NT2/D1 (cell line): ENCODE data around the genes NAA11, BMP3 and PRKG2.

DNA sequence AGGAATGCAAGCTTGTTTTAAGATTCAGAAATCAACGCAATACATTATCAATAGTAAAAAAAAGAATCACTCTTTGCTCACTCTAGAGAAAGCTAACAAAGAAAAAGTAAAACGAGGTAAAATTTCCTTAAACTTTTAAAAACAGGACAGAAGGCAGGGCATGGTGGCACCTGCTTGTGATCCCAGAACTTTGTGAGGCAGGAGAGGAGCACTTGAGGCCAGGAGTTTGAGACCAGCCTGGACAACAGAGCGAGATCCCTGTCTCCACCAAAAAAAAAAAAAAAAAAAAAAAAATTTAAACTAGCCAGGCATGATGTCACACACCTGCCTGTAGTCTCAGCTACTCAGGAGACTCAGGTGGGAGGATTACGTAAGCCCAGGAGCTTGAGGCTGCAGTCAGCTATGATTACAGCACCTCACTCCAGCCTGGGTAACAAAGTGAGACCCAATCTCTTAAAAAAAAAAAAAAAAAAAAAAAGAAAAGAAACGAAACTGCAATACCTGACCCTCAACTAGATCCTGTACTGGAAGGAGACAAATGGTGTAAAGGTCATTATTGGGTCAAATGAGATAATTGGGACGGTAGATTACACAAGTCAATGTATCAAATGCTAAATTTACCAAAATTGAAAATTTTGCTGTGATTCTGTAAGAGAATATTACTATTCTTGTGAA lies 3.5 kb downstream of the CCNI start:
- RRBS, 2 experiments: no CpG with 5 or more reads among the region's 6 CpGs

DNA sequence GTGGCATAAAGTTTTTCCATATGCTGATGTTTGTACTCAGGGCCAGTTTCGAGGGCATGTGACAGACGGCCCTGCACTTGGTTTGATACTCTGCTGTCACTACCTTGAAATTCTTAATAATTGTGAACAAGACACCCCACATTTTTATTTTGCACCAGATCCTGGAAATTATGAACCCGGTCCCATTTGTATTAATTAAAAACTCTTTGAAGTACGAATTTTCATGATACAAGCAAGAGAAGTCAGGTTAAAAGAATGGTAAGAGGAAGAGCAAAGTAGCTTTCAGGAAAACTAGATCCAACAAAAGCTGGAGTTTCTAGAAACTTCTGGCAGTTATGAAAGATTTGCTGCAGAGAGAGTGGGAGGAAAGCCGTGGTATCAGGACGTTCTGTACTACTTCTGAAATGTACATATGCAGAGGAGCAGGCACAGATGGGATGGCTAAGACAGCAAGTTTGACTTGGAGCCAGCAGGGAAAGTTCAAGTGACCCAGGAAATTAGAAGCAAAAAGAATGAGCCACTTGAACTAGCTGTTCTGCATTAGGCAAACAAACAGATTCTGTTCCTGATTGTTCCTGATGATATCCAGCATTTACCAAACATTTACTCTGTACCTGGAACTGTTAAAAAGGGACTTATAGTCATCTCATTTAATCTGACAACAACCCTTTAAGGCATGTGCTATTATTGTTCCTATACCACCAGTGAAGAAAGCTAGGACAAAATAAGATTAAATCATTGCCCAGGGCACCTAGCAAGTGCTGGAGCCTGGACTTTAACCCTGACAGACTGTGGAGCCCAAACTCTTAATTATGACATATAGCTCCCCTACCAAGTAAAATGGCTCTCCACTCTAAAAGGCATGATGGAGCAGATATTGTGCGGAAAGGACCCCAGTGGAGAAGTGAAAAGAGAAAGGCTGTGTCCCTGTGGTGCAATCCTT lies 41.4 kb upstream of the CXCL13 start:
- RRBS, 2 experiments: no CpG with 5 or more reads among the region's 7 CpGs

- RRBS, 2 experiments: no CpG with 5 or more reads among the region's 4 CpGs
Measured at GRCh38 chr4:77565940-77566620, 39.5 kb upstream of the CXCL13 start.

DNA sequence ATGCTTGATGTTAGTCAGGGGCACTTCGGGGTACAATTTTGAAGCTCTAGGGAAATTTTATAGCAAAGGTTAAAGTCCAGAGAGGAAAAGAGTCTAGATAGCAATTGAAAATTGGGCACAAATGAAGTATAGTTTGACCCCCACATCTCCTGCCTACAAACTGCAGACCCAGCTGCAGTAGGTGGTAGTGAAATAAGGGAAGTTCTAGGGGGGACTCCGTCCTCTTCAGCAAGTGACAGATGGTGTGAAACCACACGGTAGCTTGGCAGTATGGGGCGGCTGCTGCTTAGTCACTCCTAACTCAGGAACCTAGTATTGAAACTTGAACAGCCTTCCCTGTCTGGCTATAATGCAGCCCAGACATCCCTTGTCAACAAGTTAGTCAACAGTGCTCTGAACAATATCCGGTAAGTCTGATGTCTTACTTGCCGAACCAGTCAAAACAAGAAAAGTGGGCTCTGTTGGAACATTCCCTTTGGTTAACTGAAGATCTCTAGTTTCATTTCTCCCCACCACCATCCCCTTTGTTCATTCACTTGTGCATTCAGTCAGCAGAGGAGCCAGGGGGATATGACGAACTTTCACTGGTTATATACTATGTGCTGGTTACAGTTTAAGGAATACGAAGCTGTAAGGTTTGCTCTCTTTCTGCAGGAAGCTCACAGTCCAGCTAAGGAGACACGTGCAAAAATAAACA lies 18.7 kb upstream of the CXCL13 start:
- RRBS, 2 experiments: no CpG with 5 or more reads among the region's 9 CpGs

- RRBS, 2 experiments: no CpG with 5 or more reads among the region's 1 CpG
Measured at GRCh38 chr4:77745879-77746417, 73.2 kb downstream of the CNOT6L start.

DNA sequence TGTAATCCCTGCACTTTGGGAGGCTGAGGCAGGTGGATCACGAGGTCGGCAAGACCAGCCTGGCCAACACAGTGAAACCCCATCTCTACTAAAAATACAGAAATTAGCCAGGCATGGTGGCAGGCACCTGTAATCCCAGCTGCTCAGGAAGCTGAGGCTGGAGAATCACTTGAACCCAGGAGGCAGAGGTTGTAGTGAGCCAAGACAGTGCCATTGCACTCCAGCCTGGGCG lies 7.1 kb downstream of the CNOT6L start:
- RRBS, 2 experiments: no CpG with 5 or more reads among the region's 3 CpGs

- RRBS, 2 experiments: 40% methylated on average over 1 of the region's 4 CpGs; no CpG with 5 or more reads in 1 of the 2 experiments
Measured at GRCh38 chr4:77820784-77821119, 1.6 kb upstream of the CNOT6L start.

- RRBS, 2 experiments: no CpG with 5 or more reads among the region's 18 CpGs
Measured at GRCh38 chr4:78540467-78541244, 10.9 kb upstream of the ANXA3 start.

DNA sequence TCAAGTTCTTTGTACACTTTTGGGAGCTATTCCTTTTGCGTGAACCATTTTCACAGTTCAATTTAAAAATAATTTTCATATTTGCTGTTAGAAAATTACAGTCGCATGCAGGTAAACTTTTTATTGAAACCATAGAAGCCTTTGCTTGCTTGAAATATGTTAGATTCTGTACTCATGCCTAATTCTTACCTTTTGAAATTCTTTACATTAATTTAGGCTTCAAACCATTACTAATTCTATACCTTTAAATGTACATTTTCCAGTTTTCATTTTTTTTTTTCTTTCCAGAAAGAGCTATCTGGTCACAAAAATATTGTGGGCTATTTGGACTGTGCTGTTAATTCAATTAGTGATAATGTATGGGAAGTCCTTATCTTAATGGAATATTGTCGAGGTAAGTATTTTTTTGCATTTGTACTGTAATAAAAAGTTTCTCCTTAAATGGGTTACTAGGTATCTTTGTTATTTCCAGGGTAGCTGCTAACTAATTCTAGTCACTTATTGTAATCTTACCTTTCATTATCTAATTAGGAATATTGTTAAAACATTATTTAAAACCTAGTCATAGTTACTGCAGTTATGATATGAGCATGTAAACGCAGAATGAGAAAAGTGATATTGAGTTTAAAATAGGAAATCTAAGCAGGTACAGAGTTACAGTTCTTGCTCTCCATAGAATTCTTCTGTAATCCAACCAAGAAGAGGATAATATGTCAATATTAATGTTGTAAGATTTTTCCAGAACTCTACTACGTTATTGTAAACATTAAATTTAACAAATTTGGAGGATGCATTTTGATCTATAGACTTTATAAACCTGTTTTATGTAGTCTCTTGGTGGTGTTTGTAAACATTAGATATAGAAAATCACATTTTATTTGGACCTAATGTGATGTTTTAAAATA lies 57.4 kb downstream of the BMP2K start:
- RRBS, 2 experiments: no CpG with 5 or more reads among the region's 5 CpGs

DNA sequence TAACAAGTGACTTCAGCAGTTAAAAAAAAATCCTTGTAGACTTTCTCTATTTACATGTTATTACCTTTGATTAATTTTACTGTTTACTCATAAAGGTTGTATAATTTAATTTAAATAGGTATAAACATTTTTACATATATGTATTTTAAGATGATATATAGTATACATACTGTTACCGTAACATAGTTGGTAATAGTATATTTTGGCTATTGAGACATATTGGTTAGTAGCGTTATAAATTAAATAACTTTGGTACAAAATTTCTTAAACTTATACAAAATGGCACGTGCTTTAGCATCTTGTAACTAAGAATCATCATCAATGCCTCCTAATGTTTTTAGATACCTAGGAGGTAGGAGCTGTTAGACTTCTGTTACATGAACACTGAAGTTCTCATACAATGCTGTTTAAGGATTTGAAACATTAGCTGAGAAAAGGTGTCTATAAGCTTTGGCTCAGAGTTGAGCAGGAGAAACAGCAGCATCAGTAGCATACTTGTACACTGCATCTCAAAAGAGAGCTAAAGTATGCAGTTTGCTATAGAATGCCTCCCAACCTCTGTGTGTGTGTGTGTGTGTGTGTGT lies 66.0 kb downstream of the PAQR3 start:
- RRBS, 2 experiments: no CpG with 5 or more reads among the region's 3 CpGs

DNA sequence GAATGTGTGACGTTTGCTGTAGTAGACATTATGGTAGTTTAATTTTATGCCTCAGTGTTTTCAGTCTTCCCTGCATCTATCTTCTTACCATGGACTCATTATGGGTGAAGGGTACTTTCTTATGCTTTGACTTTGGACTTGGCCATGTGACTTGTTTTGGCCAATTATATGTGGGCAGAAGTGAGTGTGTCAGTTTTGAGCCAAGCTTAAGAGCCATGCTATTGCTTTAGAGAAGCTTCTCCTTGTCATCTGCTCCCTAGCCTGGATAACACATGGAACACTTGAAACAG lies 128.6 kb downstream of the NAA11 start:
- RRBS, 2 experiments: no CpG with 5 or more reads among the region's 1 CpG

DNA sequence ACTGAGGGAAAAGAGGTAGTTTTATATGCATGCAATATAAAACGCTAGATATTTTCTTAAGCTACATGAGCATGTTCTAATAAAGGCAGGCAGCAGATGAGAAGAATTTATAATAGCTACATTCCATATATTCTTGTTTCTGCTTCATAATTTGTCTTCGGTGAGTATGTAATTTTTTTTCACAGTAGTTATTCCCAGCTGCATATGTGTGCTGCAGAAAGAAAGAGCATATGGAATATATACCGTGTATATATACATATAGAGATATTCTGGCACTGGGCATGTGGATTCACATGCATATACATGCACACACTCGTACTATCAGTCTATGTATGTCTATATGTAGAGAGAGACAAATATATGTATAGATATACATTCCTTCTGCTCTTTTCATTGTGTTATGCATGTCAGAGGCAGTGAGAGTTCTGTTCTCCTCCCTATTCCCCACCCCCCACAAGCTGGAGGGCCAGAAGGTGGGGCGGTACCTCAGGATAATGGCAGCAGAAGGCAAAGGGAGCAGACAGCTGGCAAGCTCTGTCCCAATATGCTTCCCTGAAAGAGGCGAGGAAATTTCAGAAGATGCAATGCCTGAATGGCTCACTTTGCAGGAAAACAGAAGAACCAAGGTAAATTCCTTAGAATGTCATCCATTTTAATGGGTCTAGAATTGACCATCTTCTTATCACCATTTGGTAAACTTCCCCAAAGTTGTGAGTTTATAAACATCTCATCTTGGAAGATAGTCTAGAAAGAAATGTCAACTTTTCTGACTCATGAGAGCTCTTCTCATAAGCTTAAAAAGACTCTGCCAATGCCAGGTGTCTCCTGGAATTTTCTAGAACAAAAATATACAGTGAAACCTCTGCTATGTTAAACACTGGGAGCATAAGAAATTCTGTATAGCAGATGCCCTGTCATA lies 114.4 kb downstream of the NAA11 start:
- RRBS, 2 experiments: no CpG with 5 or more reads among the region's 6 CpGs

GRCh38 chr4:79325725-79326505 lies at the start of gene NAA11:
TSS of gene NAA11 (minus strand) at chr4:79326061.
- RRBS, 2 experiments: 88 to 97% methylated on average over 4 of the region's 26 CpGs

DNA sequence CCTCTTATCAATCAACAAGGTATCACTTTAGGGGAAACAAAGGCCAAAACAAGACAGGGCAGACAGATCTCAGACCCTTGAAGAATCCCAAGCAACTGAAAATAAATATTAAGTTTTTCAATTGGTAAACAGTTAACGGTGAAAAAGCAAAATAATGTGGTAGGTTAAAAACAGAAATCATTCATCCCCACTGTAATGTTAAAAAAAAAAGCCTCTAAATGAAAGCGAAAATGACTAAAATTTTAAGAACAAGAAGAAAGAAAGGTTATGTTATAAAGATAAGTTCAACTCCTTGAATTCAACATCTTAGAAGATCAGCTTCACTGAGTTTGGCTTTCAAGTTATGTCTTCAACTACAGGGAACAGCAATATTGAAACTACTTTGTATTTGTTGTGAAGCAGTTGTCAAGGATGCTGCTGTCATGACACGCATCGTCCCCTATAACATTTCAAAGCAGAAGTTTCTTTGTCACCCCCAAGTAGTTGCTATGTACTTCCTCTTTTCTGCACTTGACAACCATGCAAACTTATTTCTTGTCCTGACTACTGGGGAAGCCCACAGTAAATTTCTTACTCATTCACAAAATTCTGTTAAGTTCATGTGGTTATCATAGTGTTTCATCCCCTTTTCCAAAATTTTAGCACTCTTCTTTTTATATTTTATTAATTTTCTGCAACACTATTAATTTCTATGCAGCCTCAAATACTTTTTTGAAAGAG lies 14.4 kb downstream of the ANTXR2 start:
- RRBS, 2 experiments: no CpG with 5 or more reads among the region's 4 CpGs

DNA sequence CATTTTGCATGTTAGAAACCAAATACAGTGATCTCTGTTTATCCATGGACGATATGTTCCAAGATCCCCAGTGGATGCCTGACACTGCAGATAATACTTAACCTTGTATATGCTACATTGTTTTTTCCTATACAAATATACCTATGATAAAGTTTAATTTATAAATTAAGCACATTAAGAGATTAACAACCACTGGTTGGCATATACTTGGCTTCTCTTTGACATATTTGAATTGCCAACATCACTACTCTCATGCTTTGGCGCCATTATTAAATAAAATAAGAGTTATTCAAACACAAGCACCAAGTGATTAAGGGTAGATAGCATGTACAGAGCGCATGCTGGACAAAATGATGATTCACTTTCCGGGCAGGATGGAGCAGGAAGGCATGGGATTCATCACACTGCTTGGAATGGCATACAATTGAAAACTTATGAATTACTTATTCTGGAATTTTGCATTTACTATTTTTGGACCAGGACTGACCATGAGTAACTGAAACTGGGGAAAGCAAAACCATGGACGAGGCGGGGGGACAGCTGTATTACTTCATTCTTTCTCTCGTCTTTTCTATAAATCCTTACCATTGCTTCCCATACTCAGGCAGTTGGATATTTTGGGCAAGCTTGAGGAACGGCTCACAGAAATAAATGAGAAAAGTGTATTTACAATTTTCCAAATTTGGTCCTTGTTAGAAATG lies 28.5 kb upstream of the FGF5 start:
- RRBS, 2 experiments: no CpG with 5 or more reads among the region's 8 CpGs

- RRBS, 2 experiments: under 1 to 1% methylated on average over 27 to 34 of the region's 87 CpGs
Measured at GRCh38 chr4:81030467-81031509, at the start of gene BMP3. TSS of gene BMP3 (plus strand) at chr4:81030708.

DNA sequence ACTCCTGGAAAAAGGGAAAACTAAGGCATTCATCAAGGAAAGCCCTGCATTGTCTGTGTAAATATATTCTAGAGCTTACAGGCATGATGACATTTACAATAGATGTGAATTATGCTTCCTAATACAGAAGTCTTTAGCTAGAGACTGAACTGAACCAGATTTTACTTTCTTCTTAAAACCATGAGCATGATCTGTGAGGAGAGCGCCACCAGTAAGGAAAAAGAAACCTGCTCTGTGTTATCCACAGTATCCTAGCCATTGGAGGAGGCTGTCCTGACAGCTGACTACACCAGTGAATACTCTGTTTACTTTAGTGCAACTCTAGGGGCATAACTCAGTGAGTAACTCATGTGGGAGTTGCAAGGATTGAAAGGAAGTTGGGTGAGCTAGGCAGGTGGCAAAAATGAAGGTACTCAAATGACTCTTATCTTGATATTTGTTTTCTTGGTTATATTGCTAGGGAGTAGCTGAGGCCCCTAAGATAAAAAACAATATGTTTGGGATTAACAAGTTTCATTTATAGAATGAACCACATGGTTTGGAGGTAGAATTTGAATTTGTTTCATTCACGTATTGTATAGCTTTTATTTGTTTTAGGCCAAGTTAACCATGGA lies 2.3 kb downstream of the BMP3 start:
- RRBS, 2 experiments: no CpG with 5 or more reads among the region's 2 CpGs

GRCh38 chr4:81214902-81215496 lies at the start of gene PRKG2:
TSS of gene PRKG2 (minus strand) at chr4:81215222.
- RRBS, 2 experiments: 1 to 2% methylated on average over 28 to 31 of the region's 57 CpGs

- RRBS, 2 experiments: no CpG with 5 or more reads among the region's 3 CpGs
Measured at GRCh38 chr4:81421463-81421754, 50.3 kb downstream of the RASGEF1B start.